ENCODE measurements around the gene FAM185A.

- PRO-cap: no peak
These were observed 168.2 kb downstream of the CUX1 start for GRCh38 chr7:101985435-101986125.

- PRO-cap: no peak
These were observed 222.7 kb upstream of the SH2B2 start for GRCh38 chr7:102063991-102064275.

- PRO-cap: no peak
These were observed 189.4 kb upstream of the SH2B2 start for GRCh38 chr7:102097308-102097639.

DNA sequence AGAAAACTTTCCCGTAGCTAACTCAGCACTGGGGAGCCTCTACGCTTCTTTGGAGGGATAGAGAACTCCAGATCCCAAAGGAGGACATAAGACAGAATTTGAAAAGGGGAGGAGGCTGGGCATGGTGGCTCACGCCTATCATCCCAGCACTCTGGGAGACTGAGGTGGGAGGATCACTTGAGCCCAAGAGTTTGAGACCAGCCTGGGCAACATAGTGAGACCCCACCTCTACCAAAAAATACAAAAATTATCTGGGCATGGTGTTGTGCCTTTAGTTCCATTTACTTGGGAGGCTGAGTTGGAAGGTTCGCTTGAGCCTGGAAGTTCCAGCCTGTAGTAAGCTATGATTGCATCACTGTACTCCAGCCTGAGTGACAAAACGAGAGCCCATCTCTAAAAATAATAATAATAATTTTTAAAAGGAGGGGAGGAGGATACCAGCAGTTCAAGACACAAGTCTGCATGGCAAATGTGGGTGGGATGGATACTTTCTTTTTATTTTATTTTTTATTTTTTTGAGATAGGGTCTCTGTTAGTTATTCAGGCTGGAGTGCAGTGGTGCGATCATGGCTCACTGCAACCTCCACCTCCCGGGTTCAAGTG is 165.9 kb upstream of the SH2B2 start:
- PRO-cap: no peak

DNA sequence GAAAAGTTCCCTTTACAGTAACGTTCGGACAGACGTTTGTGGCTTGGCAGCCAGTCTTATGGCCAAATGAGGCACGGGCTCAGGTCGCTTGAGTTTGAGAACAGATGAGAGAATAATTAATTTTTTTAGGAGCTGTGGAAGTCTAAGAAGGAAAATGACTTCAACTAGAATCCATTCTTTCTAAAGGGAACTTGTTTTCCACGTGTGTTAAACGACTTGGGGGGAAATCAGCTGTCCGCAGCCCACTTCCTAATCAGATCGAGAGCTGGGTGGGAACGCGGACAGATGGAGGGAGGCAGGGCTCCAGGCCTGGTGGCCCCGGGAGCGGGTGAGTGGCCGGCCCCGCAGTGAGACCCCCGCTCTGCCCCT is 91.6 kb upstream of the SH2B2 start:
- PRO-cap: no peak

GRCh38 chr7:102253247-102253466 is 33.5 kb upstream of the SH2B2 start:
- PRO-cap: no peak

DNA sequence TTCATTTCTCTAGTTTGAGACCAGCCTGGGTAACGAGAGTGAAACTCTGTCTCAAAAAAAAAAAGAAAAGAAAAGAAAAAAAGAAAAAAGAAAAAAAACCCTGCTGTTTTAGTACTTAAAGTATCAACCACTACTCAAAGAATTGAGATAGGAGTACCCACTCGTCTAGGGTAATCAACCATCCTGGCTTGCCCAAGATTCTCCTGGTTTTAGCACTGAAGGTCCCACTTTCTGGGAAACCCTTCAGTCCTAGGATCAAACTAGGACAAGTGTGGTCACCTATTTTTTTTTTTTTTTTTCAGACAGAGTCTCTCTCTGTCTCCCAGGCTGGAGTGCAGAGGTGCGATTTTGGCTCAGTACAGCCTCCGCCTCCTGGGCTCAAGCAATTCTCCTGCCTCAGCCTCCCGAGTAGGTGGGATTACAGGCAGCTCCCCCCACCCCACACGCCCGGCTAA is 6.1 kb upstream of the PRKRIP1 start:
- PRO-cap: no peak

DNA sequence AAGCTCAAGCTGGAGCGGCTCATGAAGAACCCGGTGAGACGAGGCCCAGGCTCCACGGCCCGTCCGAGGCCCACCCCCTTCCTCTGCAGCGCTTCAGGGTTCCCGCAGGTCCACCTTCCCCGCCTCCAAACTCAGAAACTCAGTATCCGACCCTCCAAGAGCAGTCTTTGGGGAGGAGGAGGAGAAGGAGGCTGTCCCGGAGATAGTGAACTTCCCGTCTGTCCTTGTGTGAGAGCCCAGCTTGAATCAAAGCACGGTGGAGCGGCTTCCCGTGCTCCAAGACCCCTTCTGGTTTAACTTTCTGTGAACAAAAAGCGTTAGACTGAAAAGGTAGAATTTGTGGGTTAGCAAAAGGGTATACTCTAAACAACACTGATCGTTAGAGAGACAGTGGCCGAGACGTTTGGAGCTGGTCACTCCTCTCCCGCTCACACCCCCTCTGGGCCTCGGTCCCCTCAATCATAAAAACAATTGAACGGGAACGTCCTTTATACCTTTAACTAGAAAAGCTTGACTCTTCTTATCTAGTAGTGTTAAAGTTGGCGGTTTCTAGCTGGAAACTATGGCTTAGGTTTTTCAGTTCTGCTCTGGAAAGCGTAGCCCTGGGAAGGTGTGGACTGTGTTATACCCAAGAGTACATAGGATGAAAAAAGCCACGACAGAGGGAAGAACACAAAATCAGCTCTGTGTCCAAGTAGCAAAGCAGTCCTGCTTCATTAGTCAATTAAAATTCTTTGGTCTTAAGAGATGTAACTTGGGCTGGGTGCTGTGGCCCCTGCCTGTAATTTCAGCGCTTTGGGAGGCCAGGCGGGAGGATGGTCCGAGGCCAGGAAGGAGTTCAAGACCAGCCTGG is 568 bp downstream of the PRKRIP1 start:
- PRO-cap: no peak

DNA sequence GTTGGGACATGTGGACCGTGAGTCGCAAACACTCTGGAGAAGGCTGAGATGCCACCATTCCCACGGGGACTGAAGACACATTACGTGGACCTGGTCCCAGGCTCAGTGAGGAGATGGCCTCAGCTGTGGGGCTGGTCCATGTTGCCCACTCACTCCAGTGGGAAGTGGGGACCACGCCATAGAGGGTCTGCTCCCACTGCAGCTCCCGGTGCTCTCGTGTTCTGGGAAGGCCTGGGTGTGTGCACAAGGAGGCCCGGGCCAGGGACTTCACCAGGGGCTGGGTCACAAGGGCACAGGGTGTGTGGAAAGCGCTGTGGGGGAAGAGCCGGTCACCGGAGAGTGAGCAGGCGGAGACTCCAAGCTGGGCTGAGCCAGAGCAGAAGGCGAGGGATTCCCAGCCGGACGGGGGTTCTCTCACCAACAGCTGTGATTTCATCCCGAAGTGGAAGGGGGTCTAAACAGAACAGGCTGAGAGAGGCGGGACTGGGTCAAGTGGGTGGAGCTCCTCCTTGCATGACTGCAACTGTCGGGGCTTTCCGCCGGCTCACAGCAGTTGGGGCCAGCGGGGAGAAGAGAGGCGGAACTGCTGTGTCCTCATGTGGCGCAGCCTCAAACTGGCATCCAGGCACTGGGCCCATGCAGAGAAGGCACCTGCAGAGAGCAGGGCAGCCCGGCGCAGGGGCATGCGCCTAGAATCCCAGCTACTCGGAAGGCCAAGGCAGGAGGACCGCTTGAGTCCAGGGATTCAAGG is 7.7 kb upstream of the ORAI2 start:
- PRO-cap: no peak

- PRO-cap: no peak
These were observed 3.7 kb upstream of the ORAI2 start for GRCh38 chr7:102429526-102430269.

DNA sequence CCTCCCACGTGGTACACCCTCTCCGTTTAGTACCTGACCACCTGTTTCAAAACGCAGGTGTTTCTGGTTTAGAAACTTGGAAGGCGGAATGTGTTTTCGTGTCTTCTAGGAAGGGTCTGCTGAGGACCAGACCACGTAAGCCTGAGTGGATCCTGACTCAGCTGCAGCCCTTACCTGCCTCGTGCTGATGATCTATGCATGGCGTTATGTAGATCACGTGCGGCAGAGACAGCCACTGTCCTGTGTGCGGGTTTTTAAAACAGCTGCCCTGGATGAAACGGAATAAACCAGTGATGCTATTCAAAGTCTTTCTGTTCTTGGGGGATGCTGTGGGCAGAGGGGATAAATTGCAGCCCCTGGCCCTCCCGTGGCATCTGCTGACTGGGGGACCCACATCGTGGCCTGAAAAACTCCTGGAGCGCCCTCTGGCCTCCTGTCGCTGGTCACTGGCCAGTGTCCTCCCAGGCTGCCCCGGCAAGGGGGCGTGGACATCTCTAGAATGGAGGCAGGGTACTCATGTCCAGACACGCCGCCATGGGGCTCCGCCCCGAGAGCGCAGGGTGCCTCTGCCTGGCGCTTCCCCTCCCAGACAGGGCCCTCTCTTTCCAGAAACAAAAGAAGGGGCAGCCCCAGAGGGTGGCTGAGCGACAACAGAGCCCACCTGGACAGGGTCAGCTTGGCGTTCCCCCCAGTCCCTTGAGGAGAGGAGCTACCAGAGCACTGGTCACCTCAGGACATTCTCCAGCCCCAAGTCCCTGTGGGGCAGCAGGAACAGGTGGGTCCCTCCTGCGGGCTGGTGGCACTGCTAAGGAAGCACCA is 13.1 kb downstream of the ALKBH4 start:
- PRO-cap: no peak

DNA sequence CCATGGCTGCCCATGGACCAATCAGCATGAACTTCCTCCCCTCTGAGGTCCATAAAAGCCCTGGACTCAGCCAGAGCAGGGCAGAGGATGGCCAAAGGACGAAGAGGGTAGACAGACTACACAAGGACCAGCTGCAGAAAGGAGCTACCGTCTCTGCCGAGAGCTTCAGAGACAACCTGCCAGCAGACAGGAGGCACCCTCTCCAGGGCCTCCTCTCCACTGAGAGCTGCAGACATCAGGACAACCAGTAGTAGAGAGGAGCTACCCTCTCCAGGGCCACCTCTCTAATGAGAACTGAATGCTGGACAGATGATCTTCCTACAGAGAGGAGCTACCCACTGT is 4.3 kb upstream of the FAM185A start:
- PRO-cap: no peak

DNA sequence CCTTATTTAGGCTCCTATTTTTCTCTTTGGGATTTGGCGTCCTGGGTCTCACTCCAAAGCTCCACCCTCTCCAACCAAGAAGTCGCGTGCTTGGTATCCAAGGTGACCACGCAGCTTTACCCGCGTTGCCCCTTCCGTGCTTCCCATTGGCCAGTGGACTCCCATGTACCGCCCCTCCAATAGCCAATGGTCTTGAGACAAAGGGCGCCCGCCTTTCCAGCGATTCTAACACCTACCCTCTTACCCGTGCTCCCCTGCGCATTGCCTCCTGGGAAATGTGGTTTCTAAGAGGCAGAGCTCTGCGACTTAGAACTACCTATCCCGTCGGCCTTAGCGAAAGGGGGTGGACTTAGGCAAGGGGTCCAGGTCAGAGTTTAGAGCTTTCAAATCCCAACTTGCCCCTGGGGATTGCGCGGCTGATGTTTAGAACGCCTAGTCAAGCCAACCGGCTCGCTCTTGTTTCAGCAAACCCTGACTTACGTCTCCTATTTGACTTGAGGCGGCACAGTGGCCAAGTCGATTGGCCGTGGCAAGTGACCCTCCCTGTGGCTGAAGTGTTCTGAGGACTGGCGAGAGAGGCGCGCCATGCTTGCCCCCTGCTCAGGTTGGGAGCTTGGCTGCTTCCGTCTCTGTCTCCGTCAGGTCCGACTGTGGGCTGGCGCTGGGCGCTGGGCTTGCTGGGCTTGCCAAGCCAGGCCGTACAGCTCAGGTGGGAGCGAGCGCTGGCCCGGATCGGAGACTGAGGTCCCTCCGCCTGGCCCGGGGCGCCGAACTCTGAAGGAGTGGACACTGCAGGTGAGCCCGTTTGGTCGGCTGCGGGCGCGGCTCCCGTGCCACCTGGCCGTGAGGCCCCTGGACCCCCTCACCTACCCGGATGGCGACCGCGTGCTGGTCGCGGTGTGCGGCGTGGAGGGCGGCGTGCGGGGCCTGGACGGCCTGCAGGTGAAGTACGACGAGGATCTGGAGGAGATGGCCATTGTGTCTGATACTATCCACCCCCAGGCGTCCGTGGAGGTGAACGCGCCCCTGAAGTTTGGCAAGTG is at the start of gene FAM185A:
Gene FAM185A (plus strand): TSS at position 377 of the 1,043 bp plus-strand sequence.
- PRO-cap: unidirectional peak, plus-strand start at position 426 of the sequence

GRCh38 chr7:103113178-103113635 is 35.7 kb downstream of the NAPEPLD start:
- PRO-cap: no peak

DNA sequence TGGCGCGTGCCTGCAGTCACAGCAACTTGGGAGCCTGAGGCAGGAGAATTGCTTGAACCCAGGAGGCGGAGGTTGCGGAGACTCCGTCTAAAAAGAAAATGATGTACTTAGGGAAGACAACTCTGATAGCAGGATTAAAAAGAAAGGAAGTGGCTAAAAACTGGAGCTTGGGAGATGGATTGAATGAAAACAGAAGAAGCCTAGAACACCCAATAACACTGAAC is 17.0 kb downstream of the NAPEPLD start:
- PRO-cap: no peak

GRCh38 chr7:103146687-103147000 is 2.3 kb downstream of the NAPEPLD start:
- PRO-cap: no peak

DNA sequence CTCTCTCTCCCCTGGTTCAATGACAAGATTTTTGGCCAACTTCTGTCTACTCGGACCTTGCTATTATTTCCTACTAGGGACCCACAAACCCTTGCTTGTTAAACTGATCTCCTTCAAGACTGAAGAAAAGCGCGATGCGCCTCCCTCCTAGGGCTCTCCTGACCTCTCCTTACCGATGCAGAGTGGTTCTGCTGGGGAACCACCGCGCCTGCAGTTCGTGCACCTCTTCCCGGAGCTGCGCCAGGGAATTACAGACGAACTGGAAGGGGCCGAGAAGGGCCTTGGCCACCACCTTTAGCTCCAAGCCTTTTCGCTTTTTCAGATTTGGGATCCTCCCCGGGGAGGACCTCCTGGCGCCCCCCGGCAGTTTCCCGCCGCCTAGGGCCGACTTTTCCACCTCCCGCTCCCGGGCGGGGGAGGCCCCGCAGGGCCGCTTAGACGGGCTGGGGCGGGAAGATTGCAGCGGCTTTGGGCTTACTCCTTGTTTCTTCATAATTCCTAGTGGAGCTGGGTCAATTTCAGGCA is 17.5 kb upstream of the PMPCB start:
- PRO-cap: no peak

DNA sequence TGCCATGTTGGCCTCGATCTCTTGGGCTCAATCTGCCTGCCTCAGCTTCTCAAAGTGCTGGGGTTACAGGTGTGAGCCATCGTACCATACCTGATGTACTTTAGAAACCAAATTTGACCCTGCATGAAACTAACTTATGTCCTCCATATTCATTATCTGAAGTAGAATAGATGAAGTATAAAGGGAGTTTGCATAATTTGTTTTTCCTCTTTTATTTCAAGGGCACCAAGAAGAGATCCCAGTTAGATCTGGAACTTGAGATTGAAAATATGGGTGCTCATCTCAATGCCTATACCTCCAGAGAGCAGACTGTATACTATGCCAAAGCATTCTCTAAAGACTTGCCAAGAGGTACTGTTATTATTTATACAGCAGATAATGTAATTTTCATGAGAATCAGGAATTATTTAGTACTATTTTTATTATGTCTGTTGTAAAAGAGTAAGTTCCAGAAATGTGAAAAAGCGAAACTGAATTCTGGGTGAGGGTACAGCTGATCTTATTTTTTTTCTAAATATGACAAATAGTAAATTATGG is 2.8 kb downstream of the PMPCB start:
- PRO-cap: no peak

GRCh38 chr7:103919144-103919697 is 70.2 kb downstream of the RELN start:
- PRO-cap: no peak

DNA sequence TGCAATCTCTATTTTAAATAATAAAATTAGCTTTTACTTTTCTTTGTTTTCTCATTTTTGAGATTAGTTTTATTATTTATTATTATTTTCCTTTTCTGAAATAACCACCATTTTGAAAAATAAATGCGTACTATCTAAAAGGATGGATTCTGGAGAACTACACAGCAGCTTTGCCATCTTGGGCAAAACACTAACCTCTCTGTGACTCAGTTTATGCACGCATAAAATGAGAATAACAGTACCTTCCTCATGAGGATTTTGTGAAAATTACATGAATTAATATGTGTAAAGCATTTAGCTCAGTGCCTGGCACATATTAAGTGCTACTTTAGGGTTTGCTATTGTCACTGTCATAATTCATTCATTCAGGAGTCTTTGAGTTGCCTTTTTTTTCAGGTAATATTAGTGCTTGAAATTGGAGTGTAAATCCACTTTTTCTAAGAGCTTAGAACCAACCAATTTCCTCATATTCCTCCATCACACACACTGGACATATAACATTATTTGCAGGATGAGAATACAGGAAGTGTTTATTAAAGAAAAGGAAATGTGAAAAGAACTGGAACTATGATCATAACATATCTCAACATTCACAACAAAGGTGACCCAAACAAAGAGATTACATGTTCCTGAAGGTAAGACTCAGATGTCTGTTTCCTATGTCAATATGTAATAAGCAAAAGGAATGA is 8.9 kb downstream of the RELN start:
- PRO-cap: no peak